ENCODE measurements around a stretch of chr9.

DNA sequence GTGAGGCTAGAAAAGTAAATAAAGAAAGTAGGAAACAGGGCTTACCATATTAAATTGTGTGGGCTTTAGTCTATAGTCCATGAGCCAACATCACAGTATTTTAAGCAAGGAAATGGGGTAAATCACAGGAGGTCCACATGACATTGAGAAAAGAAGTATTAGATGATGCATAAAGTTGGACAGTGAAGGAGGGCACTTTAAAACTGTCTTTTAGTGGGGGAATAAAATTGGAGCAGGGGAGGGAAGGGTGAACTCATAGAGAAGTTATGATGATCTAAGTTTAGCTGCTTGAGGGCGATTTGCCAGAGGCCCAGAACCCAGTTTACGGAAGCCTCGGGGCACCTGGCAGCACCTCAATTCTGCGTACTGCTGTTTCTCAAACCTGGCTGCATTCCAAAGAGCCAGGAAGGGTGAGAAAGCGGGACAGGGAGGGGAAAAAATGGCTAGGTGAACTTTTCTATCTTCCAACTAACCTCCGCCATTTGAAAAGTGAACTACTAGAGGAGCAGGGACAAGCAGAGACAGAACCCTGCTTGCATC is 316.9 kb downstream of the BRINP1 start:
- CAGE, long polyA plus RNA: no peak
- RRBS: no CpG with 5 or more reads among the region's 6 CpGs

DNA sequence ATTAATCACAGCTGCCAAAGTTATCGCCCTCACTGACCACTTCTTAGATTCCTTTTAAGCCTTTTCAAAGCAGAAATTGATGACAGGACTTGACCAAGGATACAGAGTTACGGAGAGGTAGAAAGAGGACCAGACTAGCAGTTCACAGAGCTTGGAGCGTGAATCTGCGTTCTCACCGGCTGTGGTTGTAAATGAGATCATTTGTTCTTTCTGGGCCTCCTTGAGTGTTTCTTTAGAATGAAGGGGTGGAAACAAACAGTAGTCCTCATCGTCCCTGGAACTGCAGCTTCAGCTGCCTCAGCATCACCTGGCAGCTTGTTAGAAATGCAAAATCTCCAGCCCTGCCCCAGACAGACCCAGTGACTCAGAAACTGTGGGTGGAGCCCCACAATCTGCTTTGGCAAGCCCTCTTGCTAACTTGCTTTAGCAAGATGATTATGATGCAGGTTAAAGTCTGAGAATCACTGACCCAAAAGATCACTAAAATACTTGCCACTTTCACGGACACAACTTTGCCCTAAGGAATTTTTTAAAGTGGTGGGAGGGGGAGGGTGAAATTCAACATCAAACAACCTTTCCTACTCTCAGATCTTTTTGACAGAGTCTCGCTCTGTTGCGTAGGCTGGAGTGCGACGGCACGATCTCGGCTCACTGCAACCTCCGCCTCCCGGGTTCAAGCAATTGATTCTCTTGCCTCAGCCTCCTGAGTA is 86.1 kb downstream of the BRINP1 start:
- CAGE, long polyA plus RNA: no peak
- RRBS: no CpG with 5 or more reads among the region's 15 CpGs

DNA sequence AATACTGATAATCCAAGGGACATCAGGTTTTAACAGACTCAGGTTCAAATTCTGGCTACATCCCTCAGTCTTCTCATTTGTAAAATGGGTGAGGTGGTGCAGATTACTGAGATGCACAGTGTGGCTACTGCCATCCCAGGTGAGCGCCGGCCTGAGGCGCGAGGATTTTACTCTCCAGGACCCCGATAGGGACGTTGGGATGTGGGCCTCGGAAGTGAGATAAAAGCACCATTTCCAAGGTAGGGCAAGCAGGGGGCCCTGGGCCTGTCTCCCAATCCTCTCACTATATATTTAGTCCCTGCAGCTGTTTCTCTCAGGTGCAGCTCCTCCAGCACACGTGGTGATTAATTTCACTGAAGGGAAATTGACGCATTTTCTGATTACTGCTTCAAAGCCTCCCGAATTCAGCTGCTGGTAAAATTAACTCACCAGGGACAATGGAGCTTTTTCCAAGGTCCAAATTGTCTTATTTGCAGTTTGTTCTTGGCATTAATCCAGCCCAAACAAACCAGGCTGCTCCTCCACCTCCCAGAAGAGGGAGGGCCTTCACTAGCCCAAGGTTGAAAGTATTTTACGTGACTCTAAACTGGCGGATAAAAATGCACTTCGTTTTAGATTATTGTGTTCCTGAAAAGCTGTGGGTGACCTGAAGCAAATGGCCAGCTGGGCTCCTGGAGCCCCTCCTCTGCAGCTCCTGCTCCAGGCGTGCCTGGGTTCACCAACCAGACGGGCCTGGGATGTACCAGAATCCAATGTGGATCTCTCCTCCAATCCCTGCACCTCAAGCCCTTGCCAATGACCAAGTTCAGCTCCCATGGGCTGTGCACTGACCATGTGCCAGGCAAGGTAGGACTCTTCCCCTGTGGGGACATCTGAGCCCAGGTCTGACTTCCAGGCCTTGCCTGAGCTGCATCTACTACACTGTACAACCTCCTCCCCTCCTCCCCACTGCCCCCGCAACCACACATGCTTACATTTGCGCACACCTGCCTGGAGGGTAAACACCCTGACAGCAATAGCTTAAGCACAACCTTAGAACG is 193.6 kb downstream of the CDK5RAP2 start:
- CAGE, long polyA plus RNA: no peak
- RRBS: no CpG with 5 or more reads among the region's 18 CpGs

- CAGE, long polyA plus RNA: no peak
- RRBS: no CpG with 5 or more reads among the region's 4 CpGs
These were observed 29.1 kb upstream of the CDK5RAP2 start for GRCh38 chr9:120608804-120609658.

- CAGE, long polyA plus RNA: no peak
- RRBS: no CpG with 5 or more reads among the region's 5 CpGs
These were observed 33.4 kb downstream of the MEGF9 start for GRCh38 chr9:120680822-120681384.

GRCh38 chr9:120770839-120771279 is 22.4 kb downstream of the FBXW2 start:
- CAGE, long polyA plus RNA: no peak
- RRBS: no CpG with 5 or more reads among the region's 3 CpGs

DNA sequence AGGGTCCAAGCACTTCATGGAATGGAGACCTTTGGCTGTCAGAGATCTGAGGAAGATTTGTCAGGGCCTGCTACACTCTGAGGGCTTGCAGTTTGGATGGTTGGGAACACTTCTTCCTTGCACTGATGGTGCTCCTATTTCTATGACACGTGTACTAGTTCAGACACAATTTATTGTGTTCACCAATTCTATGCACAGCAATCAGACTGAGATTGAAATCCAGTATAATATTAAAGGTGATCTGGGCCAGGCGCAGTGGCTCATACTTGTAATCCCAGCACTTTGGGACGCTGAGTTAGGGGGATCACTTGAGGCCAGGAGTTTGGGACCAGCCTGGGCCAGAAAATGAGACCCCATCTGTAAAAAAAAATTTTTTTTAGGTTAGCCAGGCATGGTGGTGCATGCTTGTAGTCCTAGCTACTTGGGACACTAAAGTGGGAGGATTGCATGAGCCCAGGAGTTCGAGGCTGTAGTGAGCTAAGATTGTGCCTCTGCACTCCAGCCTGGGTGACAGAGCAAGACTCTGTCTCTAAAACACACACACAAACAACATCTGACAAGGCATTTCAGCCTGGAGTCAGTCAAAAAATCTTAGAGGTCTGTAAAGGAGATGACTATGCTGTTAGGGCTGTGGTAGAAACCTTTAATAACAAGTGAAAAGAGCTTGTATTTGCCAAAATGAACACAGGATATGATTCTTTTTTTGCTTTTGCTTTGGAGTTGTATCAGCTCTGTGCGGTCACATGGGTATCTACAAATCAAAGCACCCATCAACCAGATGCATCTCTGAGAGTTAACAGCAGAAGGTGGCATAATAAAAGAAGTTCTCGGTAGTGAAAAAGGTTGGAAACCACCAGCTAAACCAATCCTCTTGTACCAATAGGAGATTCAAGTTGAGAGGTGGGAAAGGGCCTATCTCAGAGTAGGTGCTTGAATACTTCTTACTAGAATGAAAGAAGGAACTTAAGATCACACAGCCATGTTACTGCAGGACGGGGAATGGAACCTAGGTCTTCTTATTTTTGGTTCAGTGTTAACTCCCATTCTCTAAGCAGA is 3.6 kb upstream of the PSMD5 start:
- CAGE, long polyA plus RNA: no peak
- RRBS: no CpG with 5 or more reads among the region's 7 CpGs

- CAGE, long polyA plus RNA: no peak
- RRBS: 3% methylated on average over 9 of the region's 40 CpGs
These were observed 8.7 kb downstream of the PHF19 start for GRCh38 chr9:120867984-120868940.

DNA sequence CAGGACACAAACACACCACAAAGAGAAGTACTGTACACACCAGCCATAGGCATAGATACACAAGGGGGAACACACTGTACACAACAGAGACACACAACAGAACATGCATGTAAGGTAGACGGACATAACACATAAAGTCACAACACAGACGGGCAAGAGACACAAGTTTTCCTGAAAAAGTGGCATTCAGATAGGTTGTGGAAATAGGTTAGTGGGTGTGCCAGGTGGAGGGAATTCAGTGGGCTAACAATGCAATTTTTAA is 762 bp upstream of the PHF19 start:
- CAGE, long polyA plus RNA: no peak
- RRBS: no CpG with 5 or more reads among the region's 2 CpGs

- CAGE, long polyA plus RNA: no peak
- RRBS: no CpG with 5 or more reads among the region's 10 CpGs
These were observed 10.0 kb downstream of the TRAF1 start for GRCh38 chr9:120916431-120917135.

- CAGE, long polyA plus RNA: no peak
- RRBS: under 1% methylated on average over 4 of the region's 17 CpGs
These were observed 2.6 kb upstream of the TRAF1 start for GRCh38 chr9:120929248-120929458.

- CAGE, long polyA plus RNA: no peak
- RRBS: no CpG with 5 or more reads among the region's 9 CpGs
These were observed 16.0 kb upstream of the TRAF1 start for GRCh38 chr9:120942338-120943213.

DNA sequence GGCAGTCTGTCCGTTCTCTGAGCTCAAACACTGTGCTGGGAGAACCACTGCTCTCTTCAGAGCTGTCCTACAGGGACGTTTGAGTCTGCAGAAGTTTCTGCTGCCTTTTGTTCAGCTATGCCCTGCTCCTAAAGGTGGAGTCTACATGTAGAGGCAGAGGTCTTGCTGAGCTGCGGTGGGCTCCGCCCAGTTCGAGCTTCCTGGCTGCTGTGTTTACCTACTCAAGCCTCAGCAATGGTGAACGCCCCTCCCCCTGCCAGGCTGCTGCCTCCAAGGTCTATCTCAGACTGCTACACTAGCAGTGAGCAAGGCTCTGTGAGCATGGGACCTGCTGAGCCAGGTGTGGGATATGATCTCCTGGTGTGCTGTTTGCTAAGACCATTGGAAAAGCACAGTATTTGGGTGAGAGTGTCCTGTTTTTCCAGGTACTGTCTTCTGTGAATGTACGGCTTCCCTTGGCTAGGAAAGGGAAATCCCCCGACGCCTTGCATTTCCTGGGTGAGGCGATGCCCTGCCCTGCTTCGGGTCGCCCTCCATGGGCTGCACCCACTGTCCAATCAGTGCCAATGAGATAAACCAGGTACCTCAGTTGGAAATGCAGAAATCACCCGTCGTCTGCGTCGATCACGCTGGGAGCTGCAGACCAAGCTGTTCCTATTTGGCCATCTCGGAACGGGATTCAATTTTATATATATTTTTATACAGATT is 58.5 kb downstream of the CNTRL start:
- CAGE, long polyA plus RNA: no peak
- RRBS: no CpG with 5 or more reads among the region's 19 CpGs

DNA sequence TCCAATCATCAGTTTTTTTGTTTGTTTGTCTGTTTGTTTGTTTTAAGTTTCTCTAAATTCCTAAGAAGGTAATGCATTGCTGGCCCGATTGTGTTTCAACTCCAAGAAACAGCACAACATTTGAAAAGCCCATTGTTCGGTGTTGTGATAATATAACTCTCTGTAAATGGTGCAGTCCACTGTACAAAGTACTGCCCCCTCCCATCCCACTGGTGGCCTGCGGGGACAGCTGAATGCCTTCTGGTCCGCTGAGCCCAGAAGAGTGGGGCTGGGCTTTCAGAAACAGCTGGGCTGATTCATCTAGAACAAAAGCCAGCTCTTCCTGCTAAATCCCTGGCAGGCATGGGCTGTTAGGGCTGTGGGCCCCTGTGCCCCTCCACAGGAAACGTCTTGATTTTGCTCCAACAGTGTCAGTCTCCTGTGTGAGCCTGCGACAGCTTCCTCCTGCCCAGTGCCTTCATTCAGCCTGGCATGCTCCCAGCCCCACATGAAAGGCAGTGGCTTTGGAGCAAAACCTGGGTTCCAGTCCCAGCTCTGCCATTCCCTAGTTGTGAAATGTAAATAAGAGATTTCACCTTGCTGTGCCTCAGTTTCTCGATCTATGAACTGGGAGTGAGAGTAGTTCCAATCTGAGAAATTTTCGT is 6.9 kb upstream of the GSN start:
- CAGE, long polyA plus RNA: no peak
- RRBS: no CpG with 5 or more reads among the region's 8 CpGs

- CAGE, long polyA plus RNA: no peak
- RRBS: no CpG with 5 or more reads among the region's 11 CpGs
These were observed 17.9 kb downstream of the GSN start for GRCh38 chr9:121285797-121286291.

DNA sequence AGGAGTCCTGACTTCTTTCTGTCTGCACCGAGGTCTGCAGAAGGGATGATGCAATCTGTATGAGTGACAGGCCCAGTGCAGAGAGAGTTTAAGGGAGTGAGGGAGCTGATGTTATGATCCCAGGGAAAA is 21.8 kb downstream of the GSN start:
- CAGE, long polyA plus RNA: no peak
- RRBS: no CpG with 5 or more reads among the region's 1 CpG

GRCh38 chr9:121289987-121290398 is 22.0 kb downstream of the GSN start:
- CAGE, long polyA plus RNA: no peak
- RRBS: 48% methylated on average over 3 of the region's 5 CpGs

GRCh38 chr9:121324162-121324875 is 45.7 kb downstream of the STOM start:
- CAGE, long polyA plus RNA: no peak
- RRBS: no CpG with 5 or more reads among the region's 9 CpGs

DNA sequence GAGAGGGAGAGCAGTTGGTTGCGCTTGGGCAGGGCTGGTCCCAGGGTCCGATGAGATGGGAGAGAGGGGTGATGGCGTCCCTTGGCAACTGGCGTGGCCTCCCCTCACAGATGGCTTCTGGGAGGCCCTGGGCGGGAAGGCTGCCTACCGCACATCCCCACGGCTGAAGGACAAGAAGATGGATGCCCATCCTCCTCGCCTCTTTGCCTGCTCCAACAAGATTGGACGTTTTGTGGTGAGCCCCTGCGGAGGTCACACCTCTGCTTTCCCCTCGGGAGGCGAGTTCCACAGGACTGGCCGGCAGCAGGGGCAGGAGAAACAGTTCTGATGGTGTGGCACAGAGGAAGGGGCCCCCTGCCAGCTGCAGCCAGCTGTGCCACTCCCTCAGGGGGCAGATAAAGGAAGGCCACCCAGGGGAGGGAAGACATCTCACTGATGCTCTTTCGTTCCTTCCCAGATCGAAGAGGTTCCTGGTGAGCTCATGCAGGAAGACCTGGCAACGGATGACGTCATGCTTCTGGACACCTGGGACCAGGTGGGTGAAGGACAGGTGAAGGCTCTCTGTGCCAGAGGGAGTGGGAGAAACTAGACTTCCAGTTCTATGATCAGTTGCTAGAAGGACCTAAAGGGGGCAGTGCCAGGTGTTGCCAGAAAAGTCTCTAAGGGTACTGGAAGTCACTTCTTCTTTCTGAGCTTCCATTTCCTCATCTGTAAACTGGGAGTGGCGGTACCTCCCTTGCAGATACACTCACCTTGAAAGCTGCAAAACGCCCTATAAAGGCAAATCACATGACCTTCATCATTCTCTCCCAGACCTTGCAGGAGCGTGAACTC is 41.1 kb downstream of the STOM start:
- CAGE, long polyA plus RNA: no peak
- RRBS: no CpG with 5 or more reads among the region's 20 CpGs

DNA sequence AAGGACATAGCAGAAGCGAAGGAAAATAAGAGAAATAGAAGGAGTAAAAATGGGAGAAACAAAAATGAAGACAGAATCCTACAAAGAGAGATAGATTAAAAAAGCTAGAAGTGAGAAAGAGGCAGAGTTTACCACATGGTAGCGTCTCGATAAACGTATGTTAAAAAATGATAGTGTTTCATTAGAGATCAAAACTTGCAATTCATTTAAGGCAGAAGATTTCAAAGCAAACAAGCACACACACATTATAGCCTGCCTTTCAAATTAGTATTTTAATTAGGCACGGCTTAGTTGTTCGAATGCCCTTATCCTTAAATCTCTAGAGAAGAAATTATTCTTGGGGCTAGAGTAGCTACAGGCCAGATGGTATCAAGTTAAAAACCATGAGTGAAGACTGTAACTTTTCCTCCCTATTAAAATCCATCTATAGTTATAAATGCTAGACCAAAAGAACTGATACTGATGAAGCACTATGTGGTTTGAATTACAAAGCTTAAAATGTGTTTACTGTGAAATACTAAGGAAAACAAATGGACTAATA is 5.9 kb downstream of the STOM start:
- CAGE, long polyA plus RNA: no peak
- RRBS: no CpG with 5 or more reads among the region's 6 CpGs

All from BJ (cell line).